T47D (cell line): ENCODE measurements around the genes MPG, HBZ, RAB11FIP3, METTL26 and RHOT2.

GRCh38 chr16:25920-26339 is 27.5 kb downstream of the POLR3K start:
- RRBS: no CpG with 5 or more reads among the region's 5 CpGs

DNA sequence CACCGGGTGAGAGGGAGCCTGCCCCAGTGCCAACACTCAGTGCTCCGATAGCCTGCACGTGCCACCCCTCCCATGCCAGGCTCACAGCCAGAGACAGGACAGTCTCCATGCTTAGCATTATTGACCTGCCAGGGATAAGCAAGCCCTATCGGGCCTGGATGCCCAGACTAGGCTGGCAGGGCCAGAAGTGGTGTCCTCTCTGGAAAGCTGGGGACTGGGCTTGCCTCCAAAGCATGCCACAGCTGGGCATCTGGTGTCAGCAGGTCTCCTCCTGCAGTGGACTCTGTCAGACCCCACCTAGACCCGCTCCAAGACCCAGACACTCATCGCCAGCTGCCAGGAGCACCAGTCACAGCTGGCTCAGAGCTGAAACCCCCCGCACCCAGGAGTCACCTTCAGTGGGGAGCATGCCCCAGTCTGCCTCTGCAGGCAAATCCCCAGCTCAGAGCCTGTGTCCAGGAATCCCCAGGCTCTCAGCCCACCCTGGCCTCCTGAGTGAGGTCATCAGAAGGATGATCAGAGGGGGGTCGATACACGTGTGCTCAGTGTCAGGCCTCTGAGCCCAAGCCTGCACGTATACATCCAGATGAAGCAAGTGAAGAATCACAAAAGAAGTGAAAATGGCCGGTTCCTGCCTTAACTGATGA is 1.8 kb upstream of the RHBDF1 start:
- RRBS: no CpG with 5 or more reads among the region's 11 CpGs

DNA sequence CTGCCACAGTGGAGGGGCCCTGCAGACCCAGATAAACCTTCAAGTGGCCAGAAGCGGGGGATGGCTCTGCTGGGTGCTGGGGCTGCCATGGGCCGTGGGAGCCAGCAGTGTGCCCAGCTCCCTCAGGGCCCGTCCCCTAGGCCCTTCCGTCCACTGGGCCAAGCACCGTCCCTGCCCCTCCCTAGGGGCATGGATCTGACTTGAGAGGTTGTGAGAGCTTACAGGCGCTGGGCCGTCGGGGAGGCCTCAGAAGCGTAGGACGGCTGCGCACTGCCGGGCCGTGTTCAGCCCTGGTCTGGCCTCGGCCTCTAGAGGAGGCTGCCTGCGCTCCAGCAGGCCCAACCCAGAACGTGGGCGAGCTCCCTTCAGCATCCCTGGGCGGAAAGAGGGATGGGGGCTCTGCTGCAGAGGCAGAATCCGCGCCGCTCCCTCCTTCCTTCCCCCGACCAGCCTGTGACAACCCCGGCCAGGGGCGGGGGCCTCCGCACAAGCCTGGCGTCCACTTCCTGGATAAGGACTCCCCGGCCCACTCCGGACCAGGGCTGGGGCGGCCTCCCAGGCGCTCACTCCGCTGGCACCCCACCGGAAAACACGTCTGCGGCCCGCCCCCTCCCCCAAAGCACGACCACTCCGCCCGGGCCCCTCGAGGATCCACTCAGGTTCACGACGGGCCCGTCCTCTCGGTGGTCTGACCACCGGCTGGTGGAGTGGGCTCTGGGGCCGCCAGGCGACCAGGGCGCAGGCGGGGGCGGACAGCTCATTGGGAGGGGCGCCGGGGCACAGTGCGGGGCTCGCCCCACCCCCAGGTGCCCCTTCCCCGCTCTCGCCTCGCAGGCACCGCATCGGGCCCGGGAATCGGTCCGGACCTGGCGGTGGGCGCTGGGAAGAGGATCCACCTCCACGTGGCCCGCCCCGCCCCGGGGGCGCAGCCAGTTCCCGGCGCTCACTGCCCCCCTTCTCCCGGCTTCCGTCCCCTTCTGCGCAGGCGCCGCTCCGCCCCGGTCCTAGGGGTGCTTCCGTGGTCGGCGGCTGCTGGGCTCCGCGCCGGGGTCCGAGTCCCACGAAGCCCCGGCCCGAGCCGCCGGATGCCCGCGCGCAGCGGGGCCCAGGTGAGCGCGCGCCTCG is at the start of gene MPG:
TSS of gene MPG (plus strand) at position 1,001 of the 1,125 bp plus-strand sequence.
- RRBS: 2% methylated on average over 63 of the region's 97 CpGs

DNA sequence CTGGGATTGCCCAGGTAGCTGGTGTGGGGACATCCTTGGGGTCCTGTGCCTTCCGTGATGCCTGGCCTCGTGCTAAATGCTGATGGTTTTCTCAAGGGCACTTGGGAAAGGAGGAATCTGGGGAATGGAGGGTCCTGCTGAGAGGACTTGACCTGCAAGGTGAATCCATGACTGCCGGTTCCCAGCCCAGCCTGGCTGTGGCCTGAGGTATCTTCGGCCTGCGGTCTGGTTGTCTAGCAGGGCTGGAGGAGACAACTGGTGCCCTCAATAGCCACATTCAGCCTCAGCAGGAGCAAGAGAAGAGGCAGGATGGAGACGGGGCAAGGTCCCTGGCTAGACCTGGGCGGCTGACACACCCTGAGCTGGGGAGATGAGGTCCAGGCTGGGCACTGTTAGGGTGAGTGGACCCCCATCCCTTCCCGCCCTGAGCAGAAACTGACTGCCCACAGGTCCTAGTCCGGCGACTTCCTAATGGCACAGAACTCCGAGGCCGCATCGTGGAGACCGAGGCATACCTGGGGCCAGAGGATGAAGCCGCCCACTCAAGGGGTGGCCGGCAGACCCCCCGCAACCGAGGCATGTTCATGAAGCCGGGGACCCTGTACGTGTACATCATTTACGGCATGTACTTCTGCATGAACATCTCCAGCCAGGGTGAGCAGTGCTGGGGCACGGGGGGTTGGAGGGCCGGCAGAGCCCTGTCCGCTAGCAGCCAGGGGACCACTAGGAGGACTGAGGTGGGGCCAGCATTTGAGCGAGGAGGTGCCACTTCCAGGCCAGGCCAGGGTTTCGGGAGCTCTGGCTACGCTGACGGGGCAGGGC is 4.8 kb downstream of the MPG start:
- RRBS: no CpG with 5 or more reads among the region's 28 CpGs

GRCh38 chr16:92933-93542 is 15.0 kb downstream of the MPG start:
- RRBS: no CpG with 5 or more reads among the region's 8 CpGs

- RRBS: no CpG with 5 or more reads among the region's 18 CpGs
Measured at GRCh38 chr16:152302-153328, at the start of gene HBZ. Gene HBZ, plus strand, starts transcription at chr16:152644.

GRCh38 chr16:252448-253194 is 18.0 kb downstream of the FAM234A start:
- RRBS: no CpG with 5 or more reads among the region's 23 CpGs

GRCh38 chr16:326636-326897 is 26.0 kb downstream of the AXIN1 start:
- RRBS: no CpG with 5 or more reads among the region's 8 CpGs

DNA sequence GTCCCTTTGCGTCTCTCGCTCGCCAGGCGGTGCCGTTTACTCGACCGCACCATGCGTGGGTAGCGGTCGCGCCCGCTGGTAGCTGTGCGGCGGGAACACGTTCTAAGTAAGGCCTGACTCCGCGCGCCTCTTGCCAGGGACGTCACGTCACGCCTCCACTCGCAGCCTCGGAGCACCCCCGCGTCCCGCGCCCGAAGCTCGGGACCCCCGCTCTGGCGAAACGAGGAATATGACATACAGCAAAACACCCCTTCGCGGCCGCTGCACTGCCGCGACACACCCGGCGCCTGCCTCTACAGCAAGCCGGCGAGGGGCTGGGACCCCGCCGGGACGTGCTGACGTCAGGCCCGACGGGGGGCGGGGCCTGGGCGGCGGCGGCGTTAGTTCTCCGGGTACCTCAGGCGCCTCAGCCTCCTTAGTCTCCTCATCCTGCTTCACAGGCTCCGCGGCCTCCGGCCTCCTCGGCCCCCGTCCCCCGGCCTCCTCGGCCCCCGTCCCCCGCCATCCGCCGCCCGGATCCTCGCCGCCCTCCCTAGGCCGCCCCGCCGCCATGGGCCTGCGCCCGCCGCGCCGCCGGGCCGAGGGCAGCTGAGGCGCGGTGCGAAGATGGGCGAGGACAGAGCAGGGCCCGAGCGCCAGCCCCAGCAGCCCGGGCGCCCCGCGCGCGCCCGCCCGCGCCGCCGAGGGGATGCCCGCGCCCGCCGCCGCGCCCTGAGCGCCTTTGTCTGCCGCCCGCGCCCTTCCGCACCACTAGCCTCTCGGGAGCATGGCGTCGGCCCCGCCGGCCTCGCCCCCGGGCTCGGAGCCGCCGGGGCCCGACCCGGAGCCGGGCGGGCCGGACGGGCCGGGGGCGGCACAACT is at the start of gene RAB11FIP3:
TSS of gene RAB11FIP3 (plus strand) at position 409 of the 861 bp plus-strand sequence.
- RRBS: 17% methylated on average over 40 of the region's 124 CpGs

- RRBS: no CpG with 5 or more reads among the region's 11 CpGs
Measured at GRCh38 chr16:483556-484150, 43.9 kb upstream of the CAPN15 start.

- RRBS: no CpG with 5 or more reads among the region's 15 CpGs
Measured at GRCh38 chr16:525368-526082, 2.0 kb upstream of the CAPN15 start.

DNA sequence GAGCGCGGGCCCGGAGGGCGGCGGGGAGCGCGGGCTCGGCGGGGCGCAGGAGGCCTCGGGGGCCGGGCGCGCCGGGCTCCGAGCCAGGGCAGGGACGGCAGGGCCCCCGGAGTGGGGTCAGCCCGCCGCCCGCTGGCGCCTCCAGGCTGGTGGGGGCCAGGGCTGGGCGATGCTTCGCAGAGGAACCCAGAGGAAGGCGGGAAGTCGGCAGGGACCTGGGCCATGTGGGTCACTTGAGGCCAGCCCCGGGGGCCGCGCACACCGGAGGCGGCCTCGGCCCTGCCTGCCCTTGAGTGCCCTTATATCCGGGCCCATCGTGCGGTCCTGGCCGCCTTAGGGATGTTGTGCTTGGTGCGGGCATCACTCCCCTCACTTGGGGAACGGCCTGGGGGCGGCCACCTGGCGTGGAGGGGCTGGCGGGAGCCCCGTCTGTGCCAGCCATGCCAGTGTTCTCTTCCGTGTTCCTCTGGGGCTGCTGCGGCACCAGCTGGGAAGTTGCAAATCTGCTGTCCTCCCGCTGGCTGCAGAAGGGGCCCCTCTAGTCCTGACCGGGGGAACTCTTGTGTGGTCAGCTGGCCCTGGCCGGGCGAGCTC is 669 bp downstream of the CAPN15 start:
- RRBS: 4% methylated on average over 18 of the region's 48 CpGs

DNA sequence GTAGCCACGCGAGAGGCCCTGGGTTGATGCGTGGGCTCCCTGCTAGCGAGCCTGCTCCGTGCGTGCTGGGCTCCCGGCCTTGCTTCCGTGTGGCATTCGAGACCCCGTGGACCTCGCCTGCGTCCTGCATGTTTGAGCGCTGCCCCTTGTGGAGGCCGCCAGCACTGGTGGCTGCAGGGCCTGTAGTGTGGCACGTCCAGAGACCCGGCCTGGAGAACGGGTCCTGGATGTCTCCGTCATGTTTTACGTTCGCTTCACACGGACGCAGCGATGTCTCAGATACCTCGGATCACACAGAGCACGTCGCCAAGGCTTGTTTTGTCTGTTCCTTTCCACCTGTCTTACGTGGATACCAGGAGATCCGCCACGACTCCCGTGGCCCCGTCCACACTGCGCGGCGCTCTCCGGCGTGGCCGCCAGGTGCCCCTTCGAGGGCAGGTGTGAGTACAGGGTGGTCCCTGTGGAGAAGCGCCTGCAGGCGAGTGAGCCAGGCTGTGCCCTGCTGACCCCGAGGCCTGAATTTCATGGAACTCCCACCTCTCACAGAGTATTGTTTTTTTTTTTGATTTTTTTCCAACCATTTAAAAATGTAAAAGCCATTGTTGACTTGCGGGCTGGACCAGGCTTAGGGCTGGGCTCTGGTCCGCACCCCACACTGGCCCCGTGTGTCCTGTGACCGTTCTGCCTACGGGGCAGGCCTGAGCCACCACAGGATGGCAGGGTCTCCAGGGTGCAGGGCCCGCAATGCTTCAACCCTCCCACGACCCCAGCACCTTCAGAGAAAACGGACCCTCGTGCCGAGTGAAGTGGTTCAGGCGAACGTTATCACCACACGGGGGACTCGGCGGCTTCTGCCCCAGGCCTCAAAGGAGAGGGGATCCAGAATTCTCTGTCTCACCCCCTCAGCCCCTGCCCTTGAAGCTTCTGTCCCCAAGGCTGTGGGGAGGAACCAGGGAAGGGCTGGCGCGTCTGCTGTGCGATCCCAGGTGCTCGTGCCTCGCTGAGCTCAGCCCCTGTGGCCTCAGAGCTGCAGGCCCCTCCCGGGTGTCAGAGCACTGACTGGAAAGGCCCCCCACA is 10.6 kb downstream of the CAPN15 start:
- RRBS: 97% methylated on average over 6 of the region's 62 CpGs

DNA sequence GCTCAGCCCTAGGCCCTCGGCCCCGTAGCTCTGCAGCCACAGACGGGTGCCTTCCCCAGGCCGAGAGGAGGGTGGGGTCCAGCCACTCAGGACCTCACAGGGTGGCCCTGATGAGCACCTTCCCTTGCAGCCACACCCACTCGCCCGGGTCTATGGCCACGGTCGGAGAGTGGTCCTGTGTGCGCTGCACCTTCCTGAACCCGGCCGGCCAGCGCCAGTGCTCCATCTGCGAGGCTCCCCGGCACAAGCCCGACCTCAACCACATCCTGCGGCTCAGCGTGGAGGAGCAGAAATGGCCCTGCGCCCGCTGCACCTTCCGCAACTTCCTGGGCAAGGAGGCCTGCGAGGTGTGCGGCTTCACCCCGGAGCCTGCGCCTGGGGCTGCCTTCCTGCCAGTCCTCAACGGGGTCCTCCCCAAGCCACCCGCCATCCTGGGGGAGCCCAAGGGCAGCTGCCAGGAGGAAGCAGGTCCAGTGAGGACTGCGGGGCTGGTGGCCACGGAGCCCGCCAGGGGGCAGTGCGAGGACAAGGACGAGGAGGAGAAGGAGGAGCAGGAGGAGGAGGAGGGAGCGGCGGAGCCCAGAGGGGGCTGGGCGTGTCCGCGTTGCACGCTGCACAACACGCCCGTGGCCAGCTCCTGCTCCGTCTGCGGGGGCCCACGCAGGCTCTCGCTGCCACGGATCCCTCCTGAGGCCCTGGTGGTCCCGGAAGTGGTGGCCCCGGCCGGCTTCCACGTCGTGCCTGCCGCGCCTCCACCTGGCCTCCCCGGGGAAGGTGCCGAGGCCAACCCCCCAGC is 13.3 kb upstream of the PRR35 start:
- RRBS: 93% methylated on average over 16 of the region's 53 CpGs

DNA sequence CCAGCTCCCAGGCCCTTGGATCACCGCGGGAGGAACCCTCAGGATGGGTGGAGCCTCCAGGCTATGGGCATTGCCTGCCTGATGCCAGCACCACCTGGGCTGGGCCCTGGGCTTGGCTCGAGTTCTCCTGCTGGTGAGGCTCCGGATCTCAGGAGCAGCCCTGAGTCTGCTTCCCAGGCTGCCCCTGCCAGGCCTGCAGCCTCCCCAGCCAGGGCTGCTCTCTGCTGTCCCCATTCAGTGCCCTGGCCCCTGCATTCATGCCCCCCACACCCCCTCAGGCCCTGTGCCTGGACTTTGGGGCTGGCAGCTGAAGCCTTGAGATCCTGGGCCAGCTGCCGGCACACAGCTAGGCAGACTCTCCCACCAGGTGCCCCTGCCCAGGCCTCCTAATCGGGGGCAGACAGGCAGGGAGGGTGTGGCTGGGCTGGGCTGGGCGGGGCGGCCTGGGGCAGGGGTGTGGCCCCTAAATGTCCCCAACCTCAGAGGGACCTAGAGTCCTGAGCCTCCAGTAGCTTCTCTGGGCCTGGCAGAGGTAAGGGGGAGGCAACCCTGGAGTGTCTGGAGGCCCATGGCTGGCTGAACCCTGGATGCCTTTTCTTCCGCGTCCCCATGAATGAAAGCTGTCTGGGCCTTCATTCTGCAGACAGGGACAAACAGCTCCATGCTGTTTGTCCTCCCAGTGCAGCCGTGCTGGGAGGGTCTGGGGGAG is 1.2 kb upstream of the PIGQ start:
- RRBS: no CpG with 5 or more reads among the region's 11 CpGs

- RRBS: 96% methylated on average over 5 of the region's 25 CpGs
Measured at GRCh38 chr16:598764-599408, 9.0 kb downstream of the RAB40C start.

GRCh38 chr16:636084-636909 is at the start of gene METTL26:
Gene METTL26, minus strand, starts transcription at chr16:636305.
- RRBS: 1% methylated on average over 23 of the region's 90 CpGs

DNA sequence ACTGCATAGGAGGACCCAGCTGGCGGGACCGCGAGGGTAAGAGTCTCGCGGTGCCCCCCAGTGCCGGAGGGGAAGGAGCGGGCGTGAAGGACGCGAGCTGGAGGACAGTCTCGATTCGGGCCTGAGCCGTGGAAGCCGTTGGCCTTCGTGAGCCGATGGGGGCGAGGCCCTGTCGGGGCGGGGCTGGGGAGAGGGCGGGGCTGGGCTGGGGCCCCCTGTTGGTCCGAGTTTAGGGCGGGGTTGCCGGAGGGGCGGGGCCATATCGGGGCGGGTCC is 742 bp upstream of the METTL26 start:
- RRBS: 3% methylated on average over 4 of the region's 26 CpGs

GRCh38 chr16:649507-649933 is 355 bp downstream of the WDR90 start:
- RRBS: 2% methylated on average over 27 of the region's 47 CpGs

DNA sequence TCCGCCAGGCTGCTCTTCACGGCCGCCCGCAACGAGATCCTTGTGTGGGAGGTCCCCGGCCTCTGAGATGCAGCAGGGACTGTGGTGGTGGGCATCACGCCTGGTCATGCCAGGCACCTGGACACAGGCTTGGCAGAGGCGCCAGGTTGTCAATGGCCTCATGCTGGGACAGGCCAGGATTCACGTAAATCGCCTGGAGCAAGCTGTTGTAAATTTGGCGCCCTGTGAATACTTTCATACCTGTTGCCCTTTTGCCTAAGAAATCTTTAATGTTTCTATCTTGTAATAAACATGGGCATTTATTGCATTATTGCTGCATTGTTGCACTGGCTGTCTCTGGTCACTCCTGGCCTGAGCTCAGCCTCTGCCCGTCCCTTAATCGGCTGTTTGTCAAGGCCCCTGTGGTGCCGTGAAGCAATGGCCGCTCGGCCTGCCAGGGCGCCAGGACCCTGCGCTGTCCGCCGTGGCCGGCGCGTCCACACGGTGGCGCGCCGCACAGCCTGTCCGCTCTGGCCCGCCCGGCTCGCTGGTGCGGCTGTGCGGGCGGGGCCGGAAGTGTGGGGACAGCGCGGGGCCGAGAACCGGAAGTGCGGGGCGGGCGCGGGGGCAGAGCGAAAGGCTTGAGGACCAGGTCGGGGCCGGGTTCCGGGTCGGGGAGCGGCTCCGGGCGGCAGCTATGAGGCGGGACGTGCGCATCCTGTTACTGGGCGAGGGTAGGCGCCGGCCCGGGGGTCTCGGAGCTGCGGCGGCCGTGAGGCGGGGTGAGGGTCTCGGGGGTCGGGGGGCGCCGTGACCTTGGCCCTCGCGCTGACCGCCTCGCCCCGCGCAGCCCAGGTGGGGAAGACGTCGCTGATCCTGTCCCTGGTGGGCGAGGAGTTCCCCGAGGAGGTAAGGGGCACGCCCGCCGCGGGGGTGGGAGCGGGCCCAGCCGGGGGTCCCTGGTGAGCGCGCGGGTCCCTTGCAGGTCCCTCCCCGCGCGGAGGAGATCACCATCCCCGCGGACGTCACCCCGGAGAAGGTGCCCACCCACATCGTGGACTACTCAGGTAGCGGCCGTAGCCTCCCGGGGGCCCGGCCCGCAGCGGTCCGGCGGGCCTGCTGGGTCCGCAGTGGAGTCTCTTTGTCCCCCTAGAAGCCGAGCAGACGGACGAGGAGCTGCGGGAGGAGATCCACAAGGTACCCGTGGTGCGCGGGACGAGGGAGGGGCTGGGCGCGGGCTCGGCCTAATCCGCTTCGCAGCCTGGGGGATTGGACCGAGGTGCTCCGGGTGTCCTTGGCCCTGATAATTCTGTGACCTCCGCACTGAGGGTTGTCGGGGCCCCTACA is at the start of gene RHOT2:
TSS of gene RHOT2 (plus strand) at position 609 of the 1,326 bp plus-strand sequence.
- RRBS: 10% methylated on average over 46 of the region's 120 CpGs